ENCODE data around the genes POLR1E, FRMPD1 and TRMT10B.

DNA sequence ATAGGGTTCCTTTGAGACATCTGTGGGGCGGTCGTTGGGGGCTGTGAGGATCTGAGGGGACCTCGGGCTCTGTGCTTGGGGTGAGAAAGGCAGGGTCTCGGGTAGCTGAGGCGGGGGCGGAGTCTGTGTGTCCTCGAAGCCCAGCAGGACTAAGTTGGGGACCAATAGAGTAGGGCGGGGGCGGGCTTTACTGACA, 132 bp upstream of the TMEM8B start:
- PRO-cap = bidirectional peak, plus-strand start outside the sequence, minus-strand start at position 118 of the sequence

- PRO-cap = no peak
Observed at GRCh38 chr9:35848046-35848727, 19.2 kb downstream of the TMEM8B start.

DNA sequence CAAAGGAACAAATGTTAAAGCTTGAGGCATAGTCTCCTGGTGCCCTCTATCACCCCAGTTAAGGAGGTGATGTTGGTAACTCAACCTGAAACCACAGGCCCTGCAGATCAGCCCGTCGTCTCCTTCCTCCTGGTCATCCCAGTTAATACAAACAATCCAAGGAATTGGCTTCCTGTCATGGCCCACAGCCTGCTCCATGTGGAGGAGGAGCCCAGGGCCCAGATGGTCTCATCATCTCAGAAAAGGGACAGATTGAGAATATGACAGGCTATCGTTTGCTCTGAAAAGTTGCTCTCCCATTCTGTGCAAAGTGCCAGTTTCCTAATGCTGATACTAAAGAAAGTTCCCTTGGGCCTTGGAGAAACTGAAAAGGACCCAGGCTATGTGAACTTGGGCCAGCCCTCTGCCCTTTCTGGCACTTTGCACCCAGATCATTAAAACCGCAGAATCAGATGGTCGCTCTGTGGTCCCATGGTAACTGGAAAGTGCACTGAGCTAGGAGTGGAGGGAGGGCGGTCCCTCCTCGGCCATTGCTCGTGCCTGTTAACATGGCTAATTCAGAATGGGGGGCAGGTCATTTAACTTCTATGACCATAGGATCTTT, 725 bp upstream of the SPAAR start:
- PRO-cap = no peak

DNA sequence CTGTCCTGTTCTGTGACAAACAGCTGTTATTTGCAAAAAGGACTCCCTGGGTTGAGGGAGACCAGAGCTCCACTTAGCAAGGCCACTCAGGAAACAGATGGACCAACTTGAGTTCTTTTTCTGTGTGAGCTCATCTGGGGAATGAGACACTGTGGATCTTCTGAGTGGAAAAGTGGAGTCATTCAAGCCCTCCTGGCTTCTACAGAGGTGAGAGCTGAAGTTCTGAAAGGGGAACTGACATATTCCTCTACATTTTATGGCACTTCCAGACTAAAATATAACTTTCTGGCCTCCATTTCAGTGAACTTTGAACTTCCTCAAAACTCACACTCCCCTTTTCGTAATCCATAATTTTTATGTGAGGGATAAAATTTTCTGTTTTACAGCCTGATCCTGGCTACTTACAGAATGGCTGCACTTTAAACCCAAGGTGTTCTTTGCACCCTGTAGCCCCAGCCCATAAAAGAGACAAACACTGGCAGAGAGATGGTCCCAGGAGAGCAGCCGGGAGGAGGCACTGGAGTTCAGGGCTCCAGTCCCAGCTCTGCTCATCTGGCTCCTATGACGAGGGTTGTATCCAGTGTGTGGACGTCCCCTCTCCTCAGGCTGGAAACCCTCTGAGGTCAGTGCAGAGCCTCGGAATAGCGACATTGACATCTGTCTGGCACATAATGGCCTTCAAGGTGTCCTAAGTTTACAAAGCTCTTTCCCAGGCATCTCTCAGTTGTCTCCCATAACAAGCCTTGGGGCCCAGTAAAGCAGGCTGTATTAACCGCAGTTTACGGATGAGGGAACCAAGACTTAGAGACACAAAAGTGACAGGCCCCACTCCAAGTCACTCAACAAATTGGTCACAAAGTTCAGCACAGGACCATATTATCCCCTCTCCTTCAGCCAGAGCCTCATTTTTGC, 11.0 kb downstream of the SPAAR start:
- PRO-cap = no peak

DNA sequence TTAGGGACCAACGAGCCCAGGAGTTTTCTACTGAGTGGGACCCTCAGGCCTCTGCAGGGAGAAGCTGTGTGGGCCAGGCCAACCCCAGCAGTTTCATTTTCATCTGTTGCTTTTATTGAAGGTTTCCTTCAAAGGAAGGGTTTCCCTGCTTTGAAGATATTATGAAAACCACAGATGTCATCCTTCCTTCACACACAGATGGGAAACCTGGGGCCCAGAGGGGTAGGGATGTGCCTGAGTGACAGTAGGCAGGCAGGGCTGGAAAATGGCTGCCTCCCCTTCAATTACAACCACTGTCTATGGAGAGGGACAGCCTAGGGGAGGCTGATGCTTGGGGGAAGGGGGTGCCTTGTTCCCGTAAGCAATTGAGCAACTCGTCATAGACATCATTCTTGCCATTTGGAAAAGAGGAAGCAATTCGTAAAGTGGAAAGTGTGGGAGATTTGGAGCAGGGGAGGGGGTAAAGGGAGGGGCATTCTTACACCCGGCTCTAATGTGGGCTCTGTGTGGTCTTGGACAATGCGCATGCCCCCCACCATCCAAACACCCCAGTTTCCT, 3.8 kb downstream of the GLIPR2 start:
- PRO-cap = no peak

DNA sequence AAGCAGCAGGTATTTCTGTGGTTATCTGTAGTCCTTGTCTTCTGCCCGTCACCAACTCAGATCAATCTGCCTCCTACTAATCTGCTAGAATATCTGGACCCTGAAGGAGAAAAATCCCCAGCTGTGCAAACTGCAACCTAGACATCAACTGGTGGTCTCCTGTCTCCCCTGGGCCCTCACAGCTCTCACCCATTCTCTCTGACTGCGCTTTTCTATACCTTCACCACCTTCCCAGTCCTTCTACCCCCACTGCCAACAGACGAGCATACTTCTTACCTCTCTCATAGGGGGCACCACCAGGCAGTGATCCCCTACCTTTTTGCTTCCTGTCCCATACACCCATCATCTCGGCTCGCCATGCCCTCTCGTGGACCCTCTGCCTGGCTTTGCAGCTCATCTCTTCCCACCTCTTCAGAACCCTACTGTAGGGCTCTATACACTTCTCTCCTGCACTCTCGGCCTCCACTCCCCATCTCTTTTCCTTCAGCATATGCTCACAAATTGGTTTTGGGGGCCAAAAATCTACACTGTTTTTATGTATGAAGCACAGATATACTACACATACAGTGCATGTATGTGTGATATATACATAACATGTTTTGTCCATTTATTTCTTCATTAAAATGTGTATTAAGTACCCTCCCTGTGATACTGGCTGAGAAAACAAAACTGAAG, 28.3 kb downstream of the CLTA start:
- PRO-cap = no peak

- PRO-cap = no peak
Observed at GRCh38 chr9:36276119-36276769, 18.0 kb upstream of the GNE start.

- PRO-cap = bidirectional peak, plus-strand start at chr9:36488053, minus-strand start at chr9:36487620; bidirectional peak, plus-strand start at chr9:36488203, minus-strand start at chr9:36488289
Observed at GRCh38 chr9:36487713-36488560, 84.8 kb upstream of the MELK start.

DNA sequence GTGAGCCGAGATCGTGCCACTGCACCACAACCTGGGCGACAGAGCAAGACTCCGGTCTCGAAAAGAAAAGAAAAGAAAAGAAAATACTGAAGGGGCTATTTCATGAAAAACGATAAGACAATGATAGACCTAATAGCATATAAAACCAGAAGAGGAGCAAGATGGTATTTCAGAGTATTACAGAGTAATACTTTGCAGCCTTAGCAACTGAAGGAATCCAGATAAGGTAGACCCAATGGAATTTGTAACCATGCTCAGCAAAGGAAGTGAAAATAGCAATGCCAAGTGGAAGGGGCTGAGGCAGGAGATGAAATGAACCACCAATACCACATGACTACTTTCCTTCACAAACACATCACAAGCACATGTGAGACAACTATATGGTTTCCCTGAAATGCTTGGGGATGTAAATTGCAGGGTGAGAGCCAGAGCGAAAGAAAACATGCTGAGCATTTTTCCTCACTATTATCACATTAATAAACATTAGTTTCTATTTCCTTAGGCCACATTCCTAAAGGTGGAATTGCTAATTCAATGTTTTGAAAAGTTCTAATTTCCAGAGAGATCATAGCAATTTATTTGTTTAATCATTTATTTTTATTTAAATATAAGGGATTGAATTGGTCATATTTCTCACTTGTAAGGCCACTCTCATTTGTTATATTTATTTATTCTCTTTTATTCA, 79.8 kb upstream of the MELK start:
- PRO-cap = no peak

- PRO-cap = no peak
Observed at GRCh38 chr9:37042570-37042769, 8.4 kb upstream of the PAX5 start.

DNA sequence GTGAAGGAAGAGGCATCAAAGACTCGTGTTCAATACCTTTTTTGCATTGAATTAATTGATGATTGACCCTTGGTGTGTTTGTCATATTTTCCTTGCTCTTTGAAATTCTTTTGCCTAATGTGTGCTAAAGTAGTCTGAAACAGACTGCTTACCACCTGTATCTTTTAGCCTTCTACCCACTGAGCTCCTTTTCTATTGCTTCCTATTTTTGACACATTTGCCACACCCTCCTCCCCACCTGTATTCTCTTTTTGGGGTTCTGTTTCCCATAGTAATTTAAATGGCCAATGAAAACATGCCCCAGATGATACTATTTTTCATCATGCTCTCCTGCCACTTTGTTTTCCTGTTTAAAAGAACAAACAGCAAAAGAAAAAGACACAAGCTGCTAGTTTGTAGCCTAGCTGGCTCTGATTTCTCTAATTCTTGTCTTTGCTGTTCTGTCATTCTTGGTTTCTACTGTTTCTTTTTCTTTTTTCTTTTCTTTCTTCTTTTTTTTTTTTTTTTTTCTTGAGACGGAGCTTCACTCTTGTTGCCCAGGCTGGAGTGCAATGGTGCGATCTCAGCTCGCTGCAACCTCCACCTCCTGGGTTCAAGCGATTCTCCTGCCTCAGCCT, 78.6 kb downstream of the ZCCHC7 start:
- PRO-cap = no peak

DNA sequence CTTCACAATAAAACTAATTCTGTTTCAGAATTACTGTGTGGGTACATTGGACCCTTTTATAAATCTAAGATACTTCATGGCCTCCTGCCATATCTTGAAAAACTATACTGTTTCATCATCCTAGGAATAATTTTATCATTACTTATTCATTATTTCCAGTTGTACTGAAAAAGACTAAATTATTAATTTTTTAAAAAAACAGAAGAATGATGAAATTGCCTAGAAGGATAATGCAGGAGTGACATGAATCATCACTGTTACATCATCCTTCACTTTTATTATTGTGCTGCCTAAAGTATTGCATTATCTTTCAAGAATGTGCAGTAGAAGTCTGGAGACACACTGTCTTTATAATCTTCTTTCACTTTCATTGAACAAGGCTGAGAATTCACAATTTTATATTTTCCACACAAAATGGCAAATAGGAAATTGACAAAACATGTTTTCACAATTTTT, 131.7 kb upstream of the GRHPR start:
- PRO-cap = no peak

GRCh38 chr9:37384325-37384808, 38.1 kb upstream of the GRHPR start:
- PRO-cap = no peak

- PRO-cap = bidirectional peak, plus-strand start at chr9:37465537, minus-strand start at chr9:37465410
Observed at GRCh38 chr9:37465496-37465723, 160 bp upstream of the ZBTB5 start.

DNA sequence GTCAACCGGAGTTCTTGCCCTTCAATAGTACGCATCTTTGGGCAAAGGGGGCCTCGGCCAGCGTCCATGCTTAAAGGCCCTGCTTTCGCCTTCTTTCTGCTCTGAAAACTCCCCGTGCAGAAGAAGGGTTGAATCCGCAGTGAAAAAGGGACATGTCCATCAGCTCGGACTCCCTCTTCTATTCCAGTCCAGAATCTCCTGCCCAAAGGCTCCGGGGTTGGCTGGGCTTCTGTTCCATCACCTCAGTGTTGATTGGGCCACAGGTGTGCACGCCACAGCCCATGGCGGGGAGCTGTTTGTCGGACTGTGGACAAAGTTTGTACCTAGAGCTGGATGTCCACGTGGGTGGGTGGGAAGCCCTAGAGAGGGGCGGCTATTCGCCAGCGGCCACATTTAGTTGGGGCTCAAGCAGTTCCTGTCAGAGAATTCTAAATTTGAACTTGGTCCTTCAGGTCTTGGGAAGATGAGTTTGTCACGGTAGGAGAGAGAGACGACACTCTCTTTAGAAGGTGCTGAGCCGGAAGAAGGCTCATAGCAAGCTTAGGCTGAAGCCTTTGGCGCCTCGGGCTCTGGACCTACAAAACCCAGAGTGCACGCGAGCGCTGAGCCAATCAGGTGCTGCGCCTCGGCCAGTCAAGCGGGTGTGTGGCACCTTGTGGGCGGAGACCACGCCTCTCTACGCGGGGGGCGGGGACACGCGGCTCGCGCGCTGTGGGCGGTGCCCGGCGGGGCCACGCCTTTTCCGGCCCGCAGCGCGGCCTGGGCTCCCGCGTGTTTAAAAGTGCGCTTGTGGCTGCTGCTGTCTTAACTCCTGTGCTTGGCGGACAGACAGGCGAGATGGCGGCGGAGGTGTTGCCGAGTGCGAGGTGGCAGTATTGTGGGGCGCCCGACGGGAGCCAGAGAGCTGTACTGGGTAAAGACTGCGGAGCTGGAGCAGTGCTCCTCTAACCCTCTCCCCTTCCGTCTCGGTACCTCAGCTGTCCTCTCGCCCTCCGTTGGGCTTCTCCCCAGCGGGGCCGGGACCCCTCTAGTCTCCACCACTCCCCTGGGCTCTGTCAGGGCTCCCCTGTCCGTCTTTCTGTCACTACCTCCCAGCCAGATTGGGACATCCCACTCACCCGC, at the start of gene POLR1E:
TSS of gene POLR1E (plus strand) at position 738 of the 1,122 bp plus-strand sequence.
- PRO-cap = bidirectional peak, plus-strand start at position 807 of the sequence, minus-strand start at position 647 of the sequence

DNA sequence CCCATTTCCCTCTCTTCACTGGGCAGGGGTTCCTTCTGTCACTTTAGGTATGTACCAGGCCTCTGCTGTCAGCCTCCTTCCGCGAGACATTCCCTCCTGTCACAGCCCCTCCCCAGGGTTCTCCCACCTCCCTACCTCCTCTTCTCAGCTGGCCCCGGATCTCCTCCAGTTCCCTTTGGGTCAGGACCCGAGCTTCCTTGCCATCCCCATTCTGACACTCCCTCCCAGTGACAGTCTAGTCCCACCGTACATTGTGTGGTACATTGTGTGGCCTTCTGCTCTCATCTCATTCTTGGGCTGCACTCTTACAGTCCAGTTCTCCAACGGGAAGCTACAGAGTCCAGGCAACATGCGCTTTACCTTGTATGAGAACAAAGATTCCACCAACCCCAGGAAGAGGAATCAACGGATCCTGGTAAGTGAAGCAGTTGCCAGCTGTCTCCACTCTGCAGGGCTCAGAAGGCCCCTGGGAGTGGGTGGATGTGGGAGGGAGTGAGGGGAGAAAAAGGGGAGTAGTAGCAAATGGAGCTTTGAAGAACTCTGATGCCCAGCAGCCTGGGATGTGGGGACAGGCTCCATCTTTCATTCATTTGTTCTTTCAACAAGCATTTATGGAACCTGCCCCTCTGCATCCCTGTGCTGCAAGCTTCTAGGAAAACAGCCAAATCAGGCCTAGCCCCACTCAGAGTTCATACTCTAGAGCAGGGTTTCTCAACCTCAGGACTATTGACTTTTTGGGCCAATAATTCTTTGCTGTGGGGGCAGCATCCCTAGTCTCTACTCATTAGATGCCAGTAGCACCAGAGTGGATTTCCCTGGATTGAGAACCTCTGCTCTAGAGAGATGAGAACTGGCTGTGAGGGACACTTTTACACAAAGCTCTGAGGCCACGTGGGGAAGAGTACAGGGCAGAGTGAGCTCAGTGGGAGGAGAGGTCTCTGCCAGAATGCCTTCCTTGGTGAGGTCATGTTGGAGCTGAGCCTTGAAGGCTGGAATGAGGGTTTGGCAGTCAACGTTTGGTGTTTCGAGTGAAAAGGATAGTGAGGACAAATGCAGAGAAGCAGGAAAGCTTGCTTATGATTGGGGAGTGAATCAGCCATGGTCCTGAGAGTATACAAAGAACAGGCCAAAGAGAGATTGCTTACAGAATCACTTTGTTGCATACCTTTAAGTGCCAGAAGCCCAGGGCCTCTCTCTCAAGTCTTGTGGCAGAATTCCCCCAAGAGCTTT, 1.1 kb downstream of the POLR1E start:
- PRO-cap = no peak

DNA sequence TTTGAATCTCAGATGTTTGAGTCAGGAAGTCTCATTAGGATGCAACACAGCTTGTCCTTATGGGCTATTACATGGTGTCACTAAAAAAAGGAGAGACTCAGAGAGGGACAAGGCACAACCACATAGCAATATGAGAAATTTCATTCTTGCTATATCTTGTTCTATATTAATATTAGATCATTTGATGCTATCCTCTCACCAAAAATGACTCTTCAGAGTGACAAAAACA, 3.9 kb upstream of the FRMPD1 start:
- PRO-cap = unidirectional peak, plus-strand start at position 86 of the sequence

DNA sequence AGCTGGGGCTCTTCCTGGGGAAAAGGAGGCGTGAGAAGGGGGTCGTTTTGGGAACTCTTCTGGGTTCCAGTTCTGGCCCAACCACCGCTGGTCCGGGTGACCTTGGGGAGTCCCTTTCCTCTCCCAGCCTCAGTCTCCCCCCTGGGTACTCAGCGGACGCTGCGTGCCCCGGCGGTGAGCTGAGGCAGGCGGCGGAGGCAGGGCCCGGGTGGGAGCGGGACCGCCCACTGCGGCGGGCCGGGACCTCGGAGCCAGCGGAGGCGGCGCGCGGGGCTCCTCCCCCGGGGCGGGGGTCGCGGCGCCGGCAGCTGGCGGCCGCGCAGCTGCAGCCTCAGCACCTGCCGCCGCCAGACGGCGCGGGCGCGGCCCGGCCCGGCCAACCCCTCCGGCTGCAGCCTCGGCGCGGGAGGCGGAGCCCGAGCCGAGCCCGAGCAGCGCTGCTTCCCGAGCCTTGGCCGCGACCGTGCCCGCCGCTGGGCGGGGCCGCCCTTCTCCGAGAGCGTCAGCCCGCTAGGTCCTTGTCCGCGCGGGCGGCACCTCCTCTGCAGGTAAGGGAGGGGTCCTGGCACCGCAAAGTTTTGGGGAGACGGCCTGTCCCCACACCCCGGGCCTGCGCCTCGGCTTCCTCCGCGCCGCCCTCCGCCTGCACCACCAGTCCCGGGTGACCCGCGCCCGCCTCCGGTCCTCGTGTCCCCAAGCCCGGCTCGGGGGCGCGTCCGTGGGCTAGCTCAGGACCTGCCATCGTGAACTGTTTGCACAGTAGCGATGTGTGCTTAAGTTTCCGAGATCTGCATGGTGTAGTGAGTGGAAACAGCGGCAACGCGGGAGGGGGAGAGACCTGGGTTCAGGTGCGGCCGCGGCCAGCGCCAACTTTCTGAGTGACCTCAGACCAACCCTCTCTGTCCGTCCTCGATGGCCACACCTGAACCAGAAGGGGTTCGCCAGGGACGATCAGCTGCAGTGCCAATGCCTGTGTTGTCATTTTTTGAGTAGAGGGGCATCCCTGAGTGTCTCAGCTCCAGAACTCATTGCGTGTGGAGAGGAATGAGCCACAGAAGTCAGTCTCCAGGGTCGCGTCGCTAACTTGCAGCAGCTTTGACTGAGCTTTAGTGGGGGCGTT, at the start of gene FRMPD1:
TSS of gene FRMPD1 (plus strand) at position 408 of the 1,120 bp plus-strand sequence.
- PRO-cap = no peak

DNA sequence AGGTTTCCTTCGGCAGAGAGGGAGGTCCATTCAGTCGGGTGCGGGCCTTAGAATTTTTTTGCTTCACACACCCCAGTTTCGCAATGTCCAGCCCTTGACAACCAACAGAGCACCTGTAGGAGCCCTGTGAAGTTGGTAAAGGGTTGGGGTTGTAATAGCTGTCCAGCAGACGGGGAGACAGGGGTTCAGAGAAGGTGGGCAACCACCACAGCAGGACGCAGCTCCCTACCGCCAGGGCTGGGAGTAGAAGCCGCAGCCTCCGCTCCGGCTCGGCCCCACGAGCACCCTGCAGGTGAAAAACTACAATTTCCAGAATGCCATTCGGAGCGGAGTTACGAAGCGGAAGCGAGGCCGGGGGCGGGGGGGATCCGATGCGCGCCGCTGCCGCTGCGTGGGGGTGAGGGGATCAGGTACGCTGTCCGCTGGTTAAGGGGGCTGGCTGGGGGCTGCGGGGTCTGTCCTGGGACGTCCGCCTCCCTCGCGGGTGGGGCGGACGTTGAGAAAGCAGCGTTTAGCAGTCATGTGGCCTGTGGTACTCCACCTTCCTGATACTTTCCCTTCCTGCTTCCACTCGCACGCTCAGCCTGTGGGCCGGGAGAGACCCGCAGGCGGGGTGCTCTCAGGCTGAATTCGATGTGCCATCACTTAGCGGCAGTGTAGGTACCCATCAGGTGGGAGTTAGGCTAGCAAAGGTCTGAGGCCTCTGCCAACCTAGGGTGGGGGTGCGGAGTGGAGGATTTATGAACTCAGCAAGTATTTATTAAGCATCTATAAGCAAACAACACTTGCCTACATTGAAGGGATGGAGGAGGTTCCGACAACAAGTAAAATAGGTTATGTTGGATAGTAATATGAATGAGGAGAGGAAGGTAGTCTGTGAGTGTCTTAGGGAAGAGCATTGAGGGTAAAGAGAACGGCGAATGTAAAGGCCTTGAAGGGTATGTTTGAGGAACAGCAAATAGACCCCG, at the start of gene TRMT10B:
TSS of gene TRMT10B (plus strand) at position 363 of the 968 bp plus-strand sequence.
- PRO-cap = bidirectional peak, plus-strand start at position 374 of the sequence, minus-strand start at position 269 of the sequence

DNA sequence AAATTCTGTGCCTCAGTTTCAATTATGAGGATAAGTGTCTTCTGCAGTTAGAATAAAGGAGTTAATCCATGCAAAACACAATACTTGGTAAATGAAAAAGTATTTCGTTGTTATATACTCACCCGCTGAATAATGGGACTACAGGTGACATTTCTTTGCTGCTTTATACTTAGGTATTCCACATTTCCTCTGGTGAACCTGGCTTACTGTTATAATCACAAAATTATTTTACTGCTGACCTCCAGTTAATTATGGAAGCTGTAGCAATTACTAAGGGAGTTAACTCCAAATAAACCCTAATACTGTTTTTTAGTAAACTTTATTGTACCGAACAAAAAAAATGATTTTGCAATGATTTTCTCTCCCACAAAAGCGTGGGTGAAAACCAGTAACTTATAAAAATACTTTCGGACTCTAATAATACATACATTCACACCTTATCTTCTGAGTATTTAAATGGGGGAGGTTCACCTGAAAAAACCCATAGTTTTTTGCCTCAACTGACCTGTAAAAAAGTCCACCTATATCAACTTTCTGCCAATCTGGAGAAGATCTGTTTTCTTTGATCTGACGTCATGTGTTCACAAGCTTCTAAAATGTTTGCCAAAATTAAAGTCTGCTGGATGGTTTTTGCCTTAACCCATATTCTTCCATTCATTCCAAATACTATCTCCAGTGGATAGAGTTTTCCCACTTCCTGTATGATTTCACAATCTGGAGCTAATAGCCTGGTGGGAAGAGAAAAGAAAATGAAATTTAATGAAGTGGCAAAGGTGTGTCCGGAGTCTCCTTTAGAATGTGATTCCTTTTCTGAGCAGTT, 4.5 kb downstream of the EXOSC3 start:
- PRO-cap = no peak

Measured in sciatic nerve (tissue), 1 donor.